Hair follicle dermal papilla cell (primary cell): Measurements from ENCODE around the genes TMPRSS4, CD3E and KMT2A.

DNA sequence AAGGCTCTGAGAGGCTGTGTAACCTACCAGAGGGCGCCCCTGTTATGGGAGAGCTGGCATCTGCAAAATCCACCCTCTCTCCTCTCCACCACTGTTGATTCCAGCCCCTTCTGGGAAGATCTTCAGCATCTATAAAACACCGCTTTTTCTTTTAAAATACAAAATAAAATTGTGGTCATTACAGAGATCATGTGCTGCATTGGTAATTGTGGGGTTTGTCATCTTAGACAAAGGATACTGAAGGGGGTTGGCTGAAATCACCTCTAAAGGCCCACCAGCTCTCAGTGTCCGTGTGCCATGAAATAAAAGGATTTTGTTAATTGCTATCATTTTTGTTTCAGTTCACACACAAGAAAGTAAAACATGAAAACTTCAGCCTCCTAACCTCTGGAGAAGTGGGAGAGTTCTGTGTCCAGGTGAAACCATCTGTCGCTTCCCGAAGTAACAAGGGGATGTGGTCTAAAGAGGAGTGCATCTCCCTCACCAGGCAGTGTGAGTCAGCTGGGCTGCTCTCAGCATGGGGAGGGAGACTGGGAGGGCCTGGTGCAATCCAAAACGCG lies 7.5 kb downstream of the IL10RA start:
- CAGE, long polyA plus RNA, result no peak

GRCh38 chr11:118045897-118046624 lies 30.8 kb upstream of the TMPRSS4 start:
- CAGE, long polyA plus RNA, result no peak

DNA sequence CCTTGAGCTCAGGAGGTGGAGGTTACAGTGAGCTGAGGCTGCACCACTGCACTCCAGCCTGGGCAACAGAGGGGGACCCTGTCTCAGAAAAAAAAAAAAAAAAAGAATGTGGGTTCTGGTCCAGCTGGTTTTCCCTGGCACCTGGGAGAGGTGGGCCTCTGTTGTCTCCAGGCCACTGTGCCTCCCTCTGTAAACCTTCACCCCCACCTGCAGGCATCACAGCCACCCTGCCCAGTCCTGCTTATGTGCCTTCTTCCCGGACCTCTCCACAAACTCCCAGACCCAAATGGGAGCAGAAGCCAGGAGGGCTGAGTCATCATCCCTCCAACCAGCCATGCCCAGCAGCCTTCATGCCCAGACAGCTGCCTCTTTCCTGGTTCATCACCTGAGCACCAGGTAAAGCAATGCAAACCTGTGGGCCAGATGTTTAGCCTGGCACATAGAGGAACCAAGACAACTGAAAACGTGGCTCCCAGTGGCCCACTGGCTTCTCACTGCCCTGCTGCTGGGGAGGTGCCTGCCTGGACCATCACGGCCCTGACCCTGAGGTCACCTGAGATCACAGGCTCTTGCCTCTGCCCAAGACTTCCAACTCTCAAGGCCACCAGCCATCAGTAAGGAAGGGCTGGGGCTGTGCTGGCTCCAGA lies 2.1 kb upstream of the TMPRSS4 start:
- CAGE, long polyA plus RNA, result no peak

DNA sequence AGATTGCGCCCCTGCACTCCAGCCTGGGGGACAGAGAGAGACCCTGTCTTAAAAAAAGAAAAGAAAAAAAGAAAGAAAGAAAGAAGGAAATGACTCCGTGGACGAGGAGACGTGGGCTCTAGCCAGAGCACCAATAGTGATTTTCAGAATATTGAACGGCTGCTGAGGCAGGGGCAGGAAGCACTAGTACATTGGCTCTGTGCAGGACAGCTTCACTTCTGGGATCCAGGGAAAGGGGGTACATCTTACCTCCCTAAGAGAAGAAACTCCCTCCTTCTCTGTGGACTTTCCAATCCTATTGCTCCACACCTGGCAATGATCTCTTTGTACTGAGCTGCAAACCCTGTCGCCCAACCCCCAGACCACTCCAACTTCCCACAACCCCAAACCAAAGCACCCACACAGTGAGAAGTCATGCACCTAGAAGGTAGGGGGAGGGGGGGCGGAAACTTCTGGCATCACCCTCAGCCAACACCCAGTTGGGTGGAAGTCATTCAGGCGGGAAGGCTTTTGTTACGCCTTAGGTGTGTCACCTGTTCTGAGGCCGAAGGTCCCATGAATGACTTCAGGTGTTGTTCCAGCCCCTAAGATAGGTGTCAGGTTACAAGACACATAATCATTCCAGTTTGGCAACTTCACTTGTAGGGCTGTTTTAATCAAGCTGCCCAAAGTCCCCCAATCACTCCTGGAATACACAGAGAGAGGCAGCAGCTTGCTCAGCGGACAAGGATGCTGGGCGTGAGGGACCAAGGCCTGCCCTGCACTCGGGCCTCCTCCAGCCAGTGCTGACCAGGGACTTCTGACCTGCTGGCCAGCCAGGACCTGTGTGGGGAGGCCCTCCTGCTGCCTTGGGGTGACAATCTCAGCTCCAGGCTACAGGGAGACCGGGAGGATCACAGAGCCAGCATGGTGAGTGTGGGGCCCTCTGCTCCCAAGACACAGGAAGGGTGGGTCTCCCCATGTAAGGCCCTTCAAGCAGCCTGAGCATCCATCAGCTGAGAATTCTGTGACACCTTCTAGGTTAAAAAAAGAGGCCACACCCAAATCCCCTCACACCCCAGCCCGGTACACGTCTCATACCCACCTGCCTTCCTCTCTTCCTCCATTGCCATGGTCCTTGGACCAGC lies at the start of gene TMPRSS4:
TMPRSS4 (plus strand) TSS at position 682 of the 1,127 bp plus-strand sequence.
- CAGE, long polyA plus RNA, result no peak

DNA sequence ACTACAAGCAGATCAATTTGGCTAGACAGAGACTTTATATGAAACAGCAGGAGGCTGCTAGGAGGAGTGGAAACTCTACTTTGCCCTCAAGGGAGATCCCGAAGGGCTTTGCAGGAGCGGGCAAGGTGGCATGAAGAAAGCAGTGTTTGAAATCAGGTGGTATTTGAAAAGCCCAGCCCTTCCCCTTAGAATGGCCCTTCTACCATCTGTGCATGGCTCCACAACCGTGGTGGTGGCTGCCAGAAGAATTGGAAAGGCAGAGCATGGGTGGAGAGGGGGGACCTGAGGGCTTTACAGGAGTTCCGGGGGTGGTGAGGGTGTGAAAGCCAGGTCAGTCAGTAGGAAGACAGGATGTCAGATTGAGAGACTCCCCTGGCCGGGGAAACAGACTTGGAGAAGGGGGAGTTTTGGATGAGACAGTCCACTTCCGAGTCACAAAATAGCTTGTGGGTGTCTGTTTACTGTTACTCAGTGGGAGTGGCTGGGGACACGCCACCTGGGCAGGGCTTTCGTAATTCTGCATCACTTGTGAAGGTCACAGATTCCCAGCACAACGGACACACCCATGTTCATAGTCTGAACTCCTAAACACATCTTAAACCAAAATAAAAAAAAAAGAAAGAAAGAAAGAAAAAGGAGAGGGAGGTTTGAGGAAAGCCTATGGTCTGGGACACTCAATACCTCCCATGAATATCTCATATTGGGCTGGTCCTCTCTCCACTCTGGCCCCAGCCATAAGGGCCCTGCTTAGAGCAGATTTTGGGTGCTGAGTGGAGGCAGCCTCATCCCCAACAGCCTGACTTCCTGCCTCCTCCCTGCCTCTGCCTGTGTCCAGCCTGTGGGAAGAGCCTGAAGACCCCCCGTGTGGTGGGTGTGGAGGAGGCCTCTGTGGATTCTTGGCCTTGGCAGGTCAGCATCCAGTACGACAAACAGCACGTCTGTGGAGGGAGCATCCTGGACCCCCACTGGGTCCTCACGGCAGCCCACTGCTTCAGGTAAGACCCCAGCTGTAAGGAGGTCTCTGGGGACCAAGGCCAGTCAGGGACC lies 24.5 kb upstream of the SMIM35 start:
- CAGE, long polyA plus RNA, result no peak

GRCh38 chr11:118112880-118113521 lies 26.2 kb upstream of the SMIM35 start:
- CAGE, long polyA plus RNA, result no peak

- CAGE, long polyA plus RNA, result no peak
Measured at GRCh38 chr11:118144822-118145936, 7.4 kb downstream of the SCN4B start.

DNA sequence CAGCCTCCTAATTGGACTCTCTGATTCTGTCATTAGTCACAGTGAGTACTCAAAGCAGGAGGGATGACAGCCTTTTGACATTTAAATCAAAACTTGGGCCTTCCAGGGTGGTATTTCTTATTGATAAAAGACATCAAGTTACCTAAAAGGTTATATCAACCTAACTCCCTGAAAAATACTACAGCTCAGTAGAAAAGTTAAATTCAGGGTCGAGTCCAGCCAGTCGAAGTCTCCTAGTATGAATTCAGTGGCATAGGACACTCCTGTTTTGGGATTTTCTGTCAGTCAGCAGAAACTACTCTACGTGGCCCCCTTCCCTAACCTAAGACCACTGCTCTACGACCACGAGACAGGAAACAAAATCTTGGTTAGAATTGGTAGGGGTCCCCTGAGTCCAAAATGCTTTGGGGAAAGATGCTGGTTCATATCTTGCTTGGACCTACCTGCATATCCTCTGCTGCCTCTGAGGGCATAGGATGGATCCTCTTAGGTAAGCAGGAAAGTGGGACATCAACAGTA lies 8.2 kb upstream of the JAML start:
- CAGE, long polyA plus RNA, result no peak

DNA sequence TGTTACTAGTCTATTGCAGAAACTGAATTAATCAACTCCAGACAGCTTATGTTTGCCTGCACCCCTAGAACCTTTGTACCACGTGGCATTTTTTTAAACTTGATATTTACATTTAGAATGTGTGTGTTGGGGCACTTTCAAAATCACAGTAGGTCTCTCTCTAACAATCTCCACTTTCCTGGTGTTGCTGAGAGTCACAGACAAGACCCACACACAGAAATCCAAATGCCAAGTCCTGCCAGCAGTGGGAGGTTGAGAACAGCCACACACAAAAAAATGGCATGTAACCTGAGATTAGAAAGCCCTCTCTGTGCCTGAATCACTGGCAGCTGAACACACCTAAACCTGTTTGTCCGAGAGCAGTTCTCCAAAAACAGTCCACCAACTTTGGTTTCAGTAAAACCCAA lies 532 bp downstream of the MPZL2 start:
- CAGE, long polyA plus RNA, result no peak

DNA sequence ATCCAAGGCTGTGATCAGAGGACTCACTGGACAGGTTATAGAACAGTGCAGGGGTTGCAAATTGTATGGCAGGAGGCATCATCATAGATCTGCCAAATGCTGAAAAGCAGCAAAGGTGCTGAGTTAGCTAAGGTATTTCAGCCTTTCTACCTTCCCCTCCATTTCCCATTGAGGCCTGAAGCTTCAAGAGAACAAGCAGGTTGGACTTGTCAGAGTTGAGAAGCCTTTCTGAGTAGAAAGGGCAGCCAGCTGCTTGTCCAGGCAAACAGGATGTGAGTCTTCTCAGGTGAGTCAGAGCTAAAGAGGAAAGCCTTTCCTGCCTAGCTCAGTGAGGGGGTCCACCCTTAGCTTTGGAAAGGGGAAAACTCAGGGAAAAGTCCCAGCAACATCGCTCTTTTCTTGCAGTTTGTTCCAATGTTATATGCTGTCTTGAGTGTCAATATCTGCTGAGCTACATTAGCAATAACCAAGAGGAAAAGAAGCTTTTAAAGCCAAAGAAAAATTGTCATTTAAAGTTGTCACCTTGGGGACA lies 13.2 kb upstream of the MPZL2 start:
- CAGE, long polyA plus RNA, result no peak

- CAGE, long polyA plus RNA, result no peak
Measured at GRCh38 chr11:118291685-118292169, 12.8 kb upstream of the CD3E start.

- CAGE, long polyA plus RNA, result no peak
Measured at GRCh38 chr11:118304181-118305420, at the start of gene CD3E. Gene CD3E, plus strand, starts transcription at chr11:118304730.

- CAGE, long polyA plus RNA, result no peak
Measured at GRCh38 chr11:118436305-118437018, at the start of gene KMT2A. Gene KMT2A, plus strand, starts transcription at chr11:118436492.

DNA sequence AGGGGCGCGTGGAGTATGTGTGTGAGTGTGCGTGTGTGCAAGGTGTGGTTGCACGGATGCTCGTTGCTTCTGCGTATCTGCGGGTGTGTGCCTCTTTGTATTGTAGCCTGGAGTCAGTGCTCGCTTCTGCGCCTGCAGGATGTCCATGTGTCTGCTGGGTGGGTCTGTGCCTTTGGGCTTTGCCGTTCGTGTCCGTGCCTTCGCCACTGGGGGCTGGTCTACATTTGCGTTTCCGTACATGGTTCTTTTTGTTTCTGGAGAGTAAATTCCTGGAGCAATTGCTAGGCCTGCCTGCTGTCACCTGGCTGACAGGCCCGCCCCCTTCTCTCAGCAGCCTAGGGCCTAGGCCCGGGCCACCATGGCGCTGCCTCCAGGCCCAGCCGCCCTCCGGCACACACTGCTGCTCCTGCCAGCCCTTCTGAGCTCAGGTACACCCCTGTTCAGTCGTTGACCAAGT lies 480 bp downstream of the TMEM25 start:
- CAGE, long polyA plus RNA, result no peak

- CAGE, long polyA plus RNA, result no peak
Measured at GRCh38 chr11:118561373-118561645, 4.4 kb downstream of the IFT46 start.

GRCh38 chr11:118571549-118572140 lies 564 bp upstream of the ARCN1 start:
- CAGE, long polyA plus RNA, result no peak

- CAGE, long polyA plus RNA, result no peak
Measured at GRCh38 chr11:118608307-118609289, 1.2 kb downstream of the PHLDB1 start.

- CAGE, long polyA plus RNA, result no peak
Measured at GRCh38 chr11:118609782-118610643, 2.6 kb downstream of the PHLDB1 start.

DNA sequence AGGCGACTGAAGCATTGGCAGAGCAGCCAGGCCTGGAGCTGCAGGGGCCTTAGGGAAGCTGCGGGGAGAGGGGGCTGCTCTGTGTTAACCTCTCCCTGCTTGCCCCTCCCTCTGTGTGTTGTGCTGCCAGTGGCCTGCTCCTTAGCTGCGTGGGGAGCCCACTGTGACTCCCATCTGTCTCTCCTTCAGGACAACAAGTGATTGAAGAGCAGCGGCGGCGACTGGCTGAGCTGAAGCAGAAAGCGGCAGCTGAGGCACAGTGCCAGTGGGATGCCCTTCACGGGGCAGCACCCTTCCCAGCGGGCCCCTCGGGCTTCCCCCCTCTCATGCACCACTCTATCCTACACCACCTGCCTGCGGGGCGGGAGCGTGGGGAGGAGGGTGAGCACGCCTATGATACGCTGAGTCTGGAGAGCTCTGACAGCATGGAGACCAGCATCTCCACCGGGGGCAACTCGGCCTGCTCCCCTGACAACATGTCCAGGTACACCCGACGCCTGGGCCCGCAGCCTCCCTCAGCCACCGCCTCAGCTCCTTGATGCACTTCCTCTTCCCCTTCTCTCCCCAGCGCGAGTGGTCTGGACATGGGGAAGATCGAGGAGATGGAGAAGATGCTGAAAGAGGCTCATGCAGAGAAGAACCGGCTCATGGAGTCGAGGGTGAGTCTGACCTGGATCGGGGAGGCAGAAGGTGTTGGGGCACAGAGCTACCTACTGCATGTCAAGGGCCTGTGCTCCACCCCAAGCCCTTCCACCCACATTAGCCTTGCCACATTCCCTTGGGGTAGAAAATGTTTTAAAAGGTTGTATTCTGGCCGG lies 34.1 kb downstream of the TREH start:
- CAGE, long polyA plus RNA, result no peak

- CAGE, long polyA plus RNA, result no peak
Measured at GRCh38 chr11:118699390-118699952, 20.0 kb upstream of the TREH start.